Hematopoietic multipotent progenitor cell (in vitro differentiated cells): Measurements from ENCODE around the genes OR4F5 and UBE2J2.

GRCh38 chr1:65022-65568 is at the start of gene OR4F5:
Gene OR4F5, plus strand, starts transcription at chr1:65419.
- CAGE, long polyA plus RNA, result no peak

DNA sequence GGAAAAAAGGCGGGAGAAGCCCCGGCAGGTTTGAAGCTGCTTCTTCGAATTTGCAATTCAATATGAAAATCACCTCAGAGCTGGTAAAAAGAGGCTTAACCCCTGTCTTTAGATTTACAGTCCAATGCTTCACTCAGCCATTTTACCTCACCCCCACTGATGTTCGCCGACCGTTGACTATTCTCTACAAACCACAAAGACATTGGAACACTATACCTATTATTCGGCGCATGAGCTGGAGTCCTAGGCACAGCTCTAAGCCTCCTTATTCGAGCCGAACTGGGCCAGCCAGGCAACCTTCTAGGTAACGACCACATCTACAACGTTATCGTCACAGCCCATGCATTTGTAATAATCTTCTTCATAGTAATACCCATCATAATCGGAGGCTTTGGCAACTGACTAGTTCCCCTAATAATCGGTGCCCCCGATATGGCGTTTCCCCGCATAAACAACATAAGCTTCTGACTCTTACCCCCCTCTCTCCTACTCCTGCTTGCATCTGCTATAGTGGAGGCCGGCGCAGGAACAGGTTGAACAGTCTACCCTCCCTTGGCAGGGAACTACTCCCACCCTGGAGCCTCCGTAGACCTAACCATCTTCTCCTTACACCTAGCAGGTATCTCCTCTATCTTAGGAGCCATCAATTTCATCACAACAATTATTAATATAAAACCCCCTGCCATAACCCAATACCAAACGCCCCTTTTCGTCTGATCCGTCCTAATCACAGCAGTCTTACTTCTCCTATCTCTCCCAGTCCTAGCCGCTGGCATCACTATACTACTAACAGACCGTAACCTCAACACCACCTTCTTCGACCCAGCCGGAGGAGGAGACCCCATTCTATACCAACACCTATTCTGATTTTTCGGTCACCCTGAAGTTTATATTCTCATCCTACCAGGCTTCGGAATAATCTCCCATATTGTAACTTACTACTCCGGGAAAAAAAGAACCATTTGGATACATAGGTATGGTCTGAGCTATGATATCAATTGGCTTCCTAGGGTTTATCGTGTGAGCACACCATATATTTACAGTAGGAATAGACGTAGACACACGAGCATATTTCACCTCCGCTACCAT is 55.2 kb downstream of the OR4F16 start:
- CAGE, long polyA plus RNA, result no peak

GRCh38 chr1:839056-839912 is 84.4 kb upstream of the SAMD11 start:
- CAGE, long polyA plus RNA, result no peak

GRCh38 chr1:846918-847380 is 76.8 kb upstream of the SAMD11 start:
- CAGE, long polyA plus RNA, result no peak

DNA sequence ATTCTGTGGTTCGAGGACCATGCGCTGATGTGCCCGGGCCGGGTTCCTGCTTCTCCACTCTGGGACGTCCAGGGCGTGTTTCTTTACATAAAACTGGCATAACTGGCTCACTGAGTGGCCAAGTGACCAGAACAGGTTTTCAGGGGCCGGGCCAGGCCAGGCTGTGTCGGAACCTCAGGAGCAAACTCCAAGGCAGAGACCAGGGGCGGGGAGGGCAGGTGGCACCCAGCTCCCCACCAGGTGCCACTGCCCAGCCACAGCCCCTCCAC is 9.4 kb downstream of the SAMD11 start:
- CAGE, long polyA plus RNA, result no peak

GRCh38 chr1:1063739-1064722 is 10.1 kb downstream of the RNF223 start:
- CAGE, long polyA plus RNA, result start-site peak on the minus strand at chr1:1064260-1064280, 22 reads

- CAGE, long polyA plus RNA, result no peak
These were observed 750 bp downstream of the C1orf159 start for GRCh38 chr1:1115063-1115615.

DNA sequence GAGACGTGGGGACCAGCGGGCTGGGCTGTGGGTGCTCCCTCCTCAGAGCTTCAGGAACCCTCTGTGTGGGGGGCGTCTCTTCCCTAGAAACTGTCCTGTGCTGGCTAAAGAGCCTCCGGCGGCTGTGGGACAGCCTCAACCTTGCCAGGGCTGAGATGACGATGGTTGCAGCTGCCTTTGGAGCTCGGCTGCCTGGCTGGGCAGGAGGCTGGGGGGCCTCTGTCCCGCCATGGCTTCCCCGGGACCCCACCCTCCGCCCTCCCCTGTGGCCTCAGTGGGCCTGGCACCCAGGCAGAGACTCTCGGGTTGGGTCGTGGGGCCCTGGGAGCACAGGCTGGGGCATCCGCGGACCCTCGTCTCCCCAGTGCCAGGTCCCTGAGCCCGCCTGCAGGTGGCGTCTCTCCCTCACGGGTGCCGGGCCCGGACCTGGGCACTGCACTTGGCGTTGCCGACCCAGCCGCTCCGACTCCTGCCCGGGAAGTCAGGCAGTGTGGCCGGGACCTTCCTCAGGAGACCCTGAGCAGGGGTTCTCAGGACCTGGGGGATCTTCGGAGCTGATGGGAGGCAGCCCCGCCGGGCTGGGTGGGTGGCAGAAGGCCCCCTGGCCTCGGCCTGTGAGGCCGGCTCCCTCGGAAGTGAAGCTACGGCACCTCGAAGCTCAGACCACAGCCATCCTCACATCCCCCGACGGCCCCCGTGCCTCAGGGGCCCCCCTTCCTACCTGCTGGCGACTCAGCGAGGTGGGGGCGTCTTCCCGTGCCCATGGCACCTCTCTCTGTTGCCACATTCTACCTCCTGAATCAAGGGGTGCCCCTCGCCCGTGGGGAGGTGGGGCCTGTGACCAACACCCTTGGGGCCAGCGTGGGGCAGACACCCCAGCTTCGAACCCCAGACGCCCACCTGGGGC is 6.2 kb upstream of the C1orf159 start:
- CAGE, long polyA plus RNA, result no peak

DNA sequence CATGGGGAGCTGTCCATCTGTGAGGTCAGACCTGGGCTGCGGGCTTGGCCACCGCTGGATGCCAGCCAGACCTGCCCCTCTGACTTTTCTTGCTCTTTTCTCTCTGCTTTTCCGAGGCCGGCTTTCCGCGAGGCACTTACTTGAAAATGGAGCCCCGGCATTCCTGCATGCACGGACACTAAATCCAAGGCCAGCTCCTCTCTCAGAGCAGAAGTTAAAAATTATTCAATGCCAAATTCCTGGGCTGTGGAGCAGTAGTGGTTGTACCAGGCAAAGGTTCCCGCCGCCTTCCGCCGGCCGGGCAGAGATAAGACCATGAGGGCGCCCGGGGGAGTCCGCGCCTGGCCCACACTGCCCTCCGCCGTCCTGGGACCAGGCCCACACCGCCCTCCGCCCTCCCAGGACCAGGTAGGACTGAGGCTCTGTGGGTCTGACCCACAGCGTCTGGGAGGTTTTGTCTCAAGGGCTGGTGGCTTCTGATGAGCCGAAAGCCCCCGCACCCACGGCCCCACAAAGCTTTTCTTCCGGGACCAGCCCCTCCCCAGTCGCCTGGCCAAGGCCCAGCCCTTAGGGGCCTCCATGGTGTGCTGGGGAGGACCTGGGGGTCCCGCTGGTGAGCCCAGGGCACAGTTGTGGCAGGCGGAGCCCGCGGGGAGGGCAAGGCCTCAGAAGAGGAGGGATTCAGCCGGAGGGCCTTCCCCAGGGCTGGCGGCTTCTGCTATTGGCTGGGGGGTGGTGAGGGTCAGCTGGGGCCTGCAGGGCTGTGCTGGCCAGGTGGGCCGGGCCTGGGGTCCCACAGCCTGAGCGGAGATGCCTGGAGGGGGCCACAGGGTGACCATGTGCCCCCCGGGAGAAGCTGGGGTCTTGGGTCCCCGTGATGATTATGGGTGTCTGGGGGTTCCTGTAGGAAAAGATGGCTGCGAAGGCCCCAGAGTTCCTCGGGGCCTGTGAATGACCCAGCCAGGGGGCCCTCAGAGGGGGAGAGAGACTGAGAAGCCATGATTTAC is 12.8 kb upstream of the C1orf159 start:
- CAGE, long polyA plus RNA, result no peak

DNA sequence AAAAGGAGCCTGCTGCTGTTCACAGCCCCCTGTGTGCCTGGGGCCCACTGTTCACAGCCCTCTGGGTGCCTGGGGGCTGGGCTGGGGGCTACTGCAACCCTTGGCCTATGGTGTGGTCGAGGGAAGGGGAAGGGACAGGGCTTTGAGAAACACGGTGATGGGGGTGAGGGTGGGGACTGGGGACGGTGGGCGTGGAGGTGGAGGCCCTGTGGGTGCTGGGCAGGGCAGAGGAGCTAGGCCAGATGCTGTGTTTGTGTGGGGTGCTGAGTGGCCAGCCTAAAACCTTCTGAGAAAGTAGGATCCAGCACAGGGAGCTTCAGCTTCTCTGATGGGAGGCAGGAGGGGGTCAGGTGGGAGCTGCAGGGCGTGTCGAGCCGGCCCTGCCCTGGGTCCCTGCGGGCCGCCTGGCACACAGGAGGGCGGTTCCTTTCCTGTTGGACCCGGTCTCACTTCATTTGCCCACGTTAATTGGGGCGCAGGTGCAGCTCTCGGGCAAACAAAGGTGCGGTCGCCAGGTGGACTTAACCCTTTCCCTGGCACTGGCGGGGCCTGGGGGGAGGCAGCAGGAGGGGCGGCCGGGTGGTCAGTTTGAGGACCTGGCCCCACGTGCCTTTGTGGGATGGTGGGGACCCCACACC is 20.5 kb upstream of the C1orf159 start:
- CAGE, long polyA plus RNA, result no peak

- CAGE, long polyA plus RNA, result start-site peak on the minus strand at chr1:1273825-1273834, 133 reads
These were observed at the start of gene UBE2J2 for GRCh38 chr1:1273729-1274572. Gene UBE2J2, minus strand, starts transcription at chr1:1273854.

GRCh38 chr1:1332263-1333432 is 1.6 kb downstream of the TAS1R3 start:
- CAGE, long polyA plus RNA, result no peak

- CAGE, long polyA plus RNA, result no peak
These were observed 6.2 kb downstream of the DVL1 start for GRCh38 chr1:1343035-1343414.

DNA sequence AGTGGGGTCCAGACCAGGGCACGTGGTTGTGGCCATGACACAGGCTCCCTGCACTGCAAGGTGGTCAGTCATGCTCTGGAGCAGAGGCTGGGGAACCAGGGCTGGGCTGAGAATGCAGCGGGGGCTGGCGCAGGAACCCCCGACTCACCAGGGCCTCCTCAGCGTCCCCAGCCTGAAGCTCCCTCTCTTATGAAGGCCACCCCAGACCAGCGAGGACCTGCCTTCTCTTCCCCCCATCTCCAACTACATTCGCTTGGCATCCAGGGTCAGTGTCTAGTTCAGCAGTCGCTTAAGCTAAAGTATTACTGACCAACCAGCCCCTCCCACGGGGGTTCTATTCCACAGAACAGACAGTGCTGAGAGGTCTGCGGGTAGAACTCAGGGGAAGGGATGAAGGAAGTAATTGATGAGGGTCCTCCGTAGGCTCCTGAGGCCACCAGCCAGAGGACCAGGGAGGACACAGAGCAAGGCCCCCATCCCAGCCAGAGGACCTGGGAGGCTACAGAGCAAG is 2.5 kb downstream of the DVL1 start:
- CAGE, long polyA plus RNA, result no peak

GRCh38 chr1:1351882-1352657 is 2.9 kb upstream of the DVL1 start:
- CAGE, long polyA plus RNA, result no peak

DNA sequence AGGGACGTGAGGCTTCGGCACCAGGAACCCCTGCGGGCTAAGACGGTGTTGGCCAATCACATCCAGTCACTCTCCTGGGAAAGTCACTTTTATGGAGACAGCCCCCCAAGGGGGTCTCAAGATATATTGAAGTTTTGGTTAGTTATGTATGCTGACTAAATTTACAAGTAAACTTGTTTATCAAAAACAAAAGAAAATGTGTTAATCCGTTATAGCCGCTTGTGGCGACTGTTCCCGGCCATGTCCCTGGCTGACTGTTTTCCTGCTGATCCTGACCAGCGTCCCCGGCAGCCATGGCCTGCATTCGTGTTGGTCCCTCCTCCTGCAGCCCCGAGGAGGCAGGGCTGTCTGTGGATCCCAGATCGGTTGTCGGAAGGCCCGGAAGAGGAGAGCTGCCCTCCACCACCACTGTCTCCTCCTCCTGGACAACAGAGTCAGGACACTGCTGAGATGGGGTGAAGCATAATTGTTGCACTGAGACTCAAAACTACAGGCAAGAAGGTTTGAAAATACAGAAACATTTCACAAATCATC is 3.5 kb upstream of the MXRA8 start:
- CAGE, long polyA plus RNA, result no peak

DNA sequence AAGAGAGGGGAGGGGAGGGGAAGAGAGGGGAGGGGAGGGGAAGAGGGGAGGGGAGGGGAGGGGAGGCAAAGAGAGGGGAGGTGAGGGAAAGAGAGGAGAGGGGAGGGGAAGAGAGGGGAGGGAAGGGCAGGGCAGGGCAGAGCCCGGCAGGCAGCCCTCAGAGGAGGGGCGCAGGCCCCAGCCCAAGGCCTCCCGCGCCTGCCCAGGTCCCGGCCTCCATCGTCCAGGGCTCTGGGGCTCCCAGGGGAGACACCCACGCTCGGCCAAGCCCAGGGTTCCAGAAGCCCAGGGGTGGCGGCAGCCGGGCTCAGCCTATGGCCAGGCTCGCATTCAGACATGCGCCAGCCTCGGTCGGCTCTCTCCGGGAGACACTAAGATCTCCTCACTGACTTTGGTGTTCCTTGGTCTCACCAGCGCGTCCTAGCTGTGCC is 2.4 kb downstream of the TMEM88B start:
- CAGE, long polyA plus RNA, result no peak

DNA sequence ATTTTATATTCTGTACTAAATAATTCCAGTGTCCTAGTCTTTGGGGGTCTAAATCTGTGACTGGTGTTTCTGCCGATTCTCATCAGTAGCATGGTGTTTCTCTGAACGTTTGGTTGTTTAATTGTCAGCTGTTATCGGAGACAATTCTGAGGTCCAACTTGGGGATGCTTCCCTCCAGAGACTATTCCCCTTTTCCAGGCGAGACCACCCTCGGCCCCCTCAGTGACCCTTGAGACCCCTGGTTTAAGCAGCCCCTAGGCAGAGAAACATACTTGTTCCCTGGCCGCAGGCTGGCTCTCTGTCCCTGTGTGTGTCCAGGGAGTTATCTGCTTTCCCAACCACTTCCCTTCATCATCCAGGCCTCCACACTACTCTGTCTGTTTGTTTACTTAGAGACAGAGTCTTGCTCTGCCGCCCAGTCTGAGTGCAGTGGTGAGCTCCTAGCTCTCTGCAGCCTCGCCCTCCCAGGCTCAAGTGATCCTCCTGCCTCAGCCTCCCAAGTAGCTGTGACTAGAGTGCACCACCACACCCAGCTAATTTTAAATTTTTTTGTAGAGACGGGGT is 3.9 kb downstream of the TMEM88B start:
- CAGE, long polyA plus RNA, result no peak

DNA sequence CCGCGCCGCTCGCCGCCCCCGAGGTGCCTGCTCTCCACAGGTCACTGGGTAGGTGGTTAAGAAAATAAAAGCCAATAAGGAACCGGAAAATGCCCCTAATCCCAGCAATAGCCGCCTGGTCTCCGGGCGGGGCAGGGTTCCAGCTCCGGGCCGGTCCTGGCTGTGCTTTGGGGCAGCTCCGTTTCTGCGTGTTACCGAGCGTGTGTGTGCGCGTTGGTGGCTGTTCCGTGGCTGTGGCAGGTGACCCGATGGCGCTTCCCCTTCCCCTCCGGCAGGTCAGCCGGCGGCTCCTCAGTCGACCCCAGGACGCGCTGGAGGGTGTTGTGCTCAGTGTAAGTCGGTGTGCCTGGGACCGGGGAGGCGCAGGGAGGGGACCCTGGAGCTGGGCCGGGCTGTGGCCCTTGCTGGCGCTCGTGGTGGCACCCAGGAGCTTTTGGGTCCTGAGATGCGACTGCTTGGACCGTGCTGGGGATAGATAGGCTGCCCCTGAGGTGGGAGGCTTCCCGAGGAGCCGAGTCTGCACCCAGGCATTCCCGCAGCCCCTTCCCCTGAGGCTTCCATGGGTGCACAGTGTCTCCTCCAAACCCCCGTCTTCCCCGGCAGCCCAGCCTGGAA is 11.4 kb downstream of the ATAD3A start:
- CAGE, long polyA plus RNA, result no peak

GRCh38 chr1:1554269-1555248 is 14.1 kb upstream of the TMEM240 start:
- CAGE, long polyA plus RNA, result no peak